ENCODE measurements around a stretch of chr6.

GRCh38 chr6:170271612-170272443, 19.1 kb downstream of the DLL1 start:
- PRO-cap, 2 experiments: no peak in any of the 2 experiments

- PRO-cap, 2 experiments: no peak in any of the 2 experiments
Measured at GRCh38 chr6:170355656-170356088, 49.1 kb downstream of the FAM120B start.

DNA sequence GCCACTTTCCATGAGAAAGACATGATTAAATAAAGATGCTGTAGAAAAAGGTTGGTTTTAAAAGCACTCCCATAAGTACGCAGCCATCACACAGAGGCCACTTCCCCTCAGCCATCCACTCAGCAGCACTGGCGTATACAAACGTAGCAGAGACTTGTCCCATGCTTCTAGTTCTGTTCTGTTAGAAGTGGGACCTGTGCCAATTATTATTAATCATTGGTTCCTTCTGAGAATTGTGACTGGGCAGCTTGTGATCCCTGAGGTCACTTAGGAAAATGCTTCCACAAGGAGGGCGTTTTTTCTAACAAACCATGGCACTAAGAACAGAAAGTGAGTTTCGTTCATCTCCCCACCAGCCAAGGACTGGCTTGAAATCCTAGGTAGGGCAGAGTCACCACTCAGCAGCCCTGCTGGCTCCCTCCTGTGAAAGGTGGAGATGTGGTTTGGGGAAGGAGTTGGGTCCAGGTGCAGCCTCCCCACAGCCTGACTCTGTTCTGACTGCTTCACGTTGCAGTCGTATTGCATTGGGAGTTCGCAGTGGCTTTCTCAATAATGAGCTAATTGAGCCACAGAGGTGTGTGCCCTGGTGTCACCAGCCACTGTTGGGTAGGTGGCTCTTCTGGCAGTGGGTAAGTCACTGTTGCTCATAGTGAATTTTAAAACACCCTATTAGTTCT, 54.0 kb downstream of the FAM120B start:
- PRO-cap, 2 experiments: no peak in any of the 2 experiments

GRCh38 chr6:170434059-170434530, 119.0 kb downstream of the PSMB1 start:
- PRO-cap, 2 experiments: no peak in any of the 2 experiments

GRCh38 chr6:170454859-170455185, 98.3 kb downstream of the PSMB1 start:
- PRO-cap, 2 experiments: no peak in any of the 2 experiments

GRCh38 chr6:170579671-170580552, 4.5 kb downstream of the PDCD2 start:
- PRO-cap, 2 experiments: no peak in any of the 2 experiments